HT-29 (cell line): ENCODE measurements around the genes PSMF1, PDYN and SNRPB.

DNA sequence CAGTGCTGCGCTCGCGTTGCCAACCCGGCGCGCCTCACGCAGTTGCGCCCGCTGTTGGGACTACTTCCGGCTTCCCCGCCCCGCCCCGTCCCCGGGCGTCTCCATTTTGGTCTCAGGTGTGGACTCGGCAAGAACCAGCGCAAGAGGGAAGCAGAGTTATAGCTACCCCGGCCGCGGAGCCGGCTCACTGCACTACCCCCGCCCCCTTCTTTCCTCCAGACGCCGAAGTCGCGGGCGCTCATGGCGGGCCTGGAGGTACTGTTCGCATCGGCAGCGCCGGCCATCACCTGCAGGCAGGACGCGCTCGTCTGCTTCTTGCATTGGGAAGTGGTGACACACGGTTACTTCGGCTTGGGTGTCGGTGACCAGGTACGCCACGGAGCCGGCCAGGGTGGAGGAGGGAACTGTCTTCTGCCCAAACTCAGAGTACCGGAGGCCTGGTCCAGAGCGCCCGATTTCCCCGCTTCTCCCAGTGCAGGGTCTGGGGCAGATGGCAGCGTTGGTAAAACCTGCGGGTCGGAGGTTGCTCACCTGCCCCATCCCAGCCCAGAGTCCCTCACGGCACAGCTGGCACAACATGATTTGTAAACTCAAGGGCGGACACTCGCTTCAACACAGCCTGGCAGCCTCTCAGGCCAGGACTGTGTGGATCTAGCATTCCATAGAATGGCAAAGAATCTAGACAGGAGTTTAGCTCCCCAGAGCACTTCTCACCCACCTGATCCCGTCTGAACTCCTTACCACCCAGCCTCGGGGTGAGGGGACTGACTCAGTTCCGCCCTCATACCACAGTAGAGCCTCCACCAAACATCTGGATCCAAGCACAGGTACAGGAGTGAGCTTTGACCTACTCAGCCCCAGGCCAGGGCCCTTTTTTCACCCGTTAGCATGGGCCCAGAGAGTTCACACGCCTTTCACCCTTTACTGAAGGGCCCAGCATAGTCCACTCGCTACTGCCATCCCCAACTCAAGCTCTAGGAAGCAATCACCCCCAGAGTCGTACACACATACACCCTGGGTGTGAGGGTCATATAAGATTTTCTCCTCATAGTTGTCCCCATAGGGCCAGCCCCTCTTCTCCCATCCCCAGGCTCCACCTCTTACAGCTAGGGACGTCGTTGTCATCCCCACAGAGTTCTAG lies at the start of gene PSMF1:
TSS of gene PSMF1 (plus strand) at position 69 of the 1,141 bp plus-strand sequence.
- RAMPAGE, long total RNA, result no peak

- RAMPAGE, long total RNA, result no peak
Measured at GRCh38 chr20:1332347-1333309, 3.7 kb upstream of the SDCBP2 start.

GRCh38 chr20:1336652-1337559 lies 8.0 kb upstream of the SDCBP2 start:
- RAMPAGE, long total RNA, result no peak

- RAMPAGE, long total RNA, result no peak
Measured at GRCh38 chr20:1390952-1391557, 1.8 kb downstream of the FKBP1A start.

- RAMPAGE, long total RNA, result no peak
Measured at GRCh38 chr20:1399785-1400431, 7.1 kb upstream of the FKBP1A start.

DNA sequence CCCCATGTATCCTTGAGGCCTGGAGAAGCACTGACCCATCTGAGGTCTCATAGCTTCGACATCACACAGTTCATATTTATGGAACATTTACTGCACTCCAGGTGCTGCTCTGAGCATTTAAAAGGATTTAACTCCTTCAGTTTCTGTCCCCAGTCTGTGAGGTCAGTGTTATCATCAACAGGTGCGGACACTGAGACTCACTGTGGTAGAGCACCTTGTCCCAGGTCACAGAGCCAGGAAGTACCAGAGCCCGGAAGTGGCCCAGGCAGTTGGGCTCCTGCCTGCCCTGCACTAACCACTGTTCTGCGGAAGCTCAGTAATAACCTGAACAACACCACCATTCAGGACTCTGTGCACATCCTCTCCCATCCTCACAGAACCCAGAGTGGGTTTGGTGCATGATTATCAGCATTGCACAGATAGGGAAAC lies 16.7 kb upstream of the SIRPG start:
- RAMPAGE, long total RNA, result no peak

GRCh38 chr20:1811665-1811897 lies 83.6 kb upstream of the SIRPA start:
- RAMPAGE, long total RNA, result no peak

DNA sequence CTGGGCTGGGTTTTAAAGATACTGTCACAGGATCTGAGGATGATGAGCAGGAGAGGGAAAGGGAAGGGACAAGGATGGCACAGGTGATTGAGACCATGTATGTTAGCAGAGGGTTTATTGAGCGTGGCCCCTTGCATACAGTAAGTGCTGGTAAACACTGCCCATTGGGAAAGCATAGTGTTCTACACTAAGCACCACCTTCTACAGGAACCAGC lies 14.5 kb upstream of the SIRPA start:
- RAMPAGE, long total RNA, result no peak

- RAMPAGE, long total RNA, result no peak
Measured at GRCh38 chr20:1890501-1891256, 4.5 kb upstream of the SIRPA start.

DNA sequence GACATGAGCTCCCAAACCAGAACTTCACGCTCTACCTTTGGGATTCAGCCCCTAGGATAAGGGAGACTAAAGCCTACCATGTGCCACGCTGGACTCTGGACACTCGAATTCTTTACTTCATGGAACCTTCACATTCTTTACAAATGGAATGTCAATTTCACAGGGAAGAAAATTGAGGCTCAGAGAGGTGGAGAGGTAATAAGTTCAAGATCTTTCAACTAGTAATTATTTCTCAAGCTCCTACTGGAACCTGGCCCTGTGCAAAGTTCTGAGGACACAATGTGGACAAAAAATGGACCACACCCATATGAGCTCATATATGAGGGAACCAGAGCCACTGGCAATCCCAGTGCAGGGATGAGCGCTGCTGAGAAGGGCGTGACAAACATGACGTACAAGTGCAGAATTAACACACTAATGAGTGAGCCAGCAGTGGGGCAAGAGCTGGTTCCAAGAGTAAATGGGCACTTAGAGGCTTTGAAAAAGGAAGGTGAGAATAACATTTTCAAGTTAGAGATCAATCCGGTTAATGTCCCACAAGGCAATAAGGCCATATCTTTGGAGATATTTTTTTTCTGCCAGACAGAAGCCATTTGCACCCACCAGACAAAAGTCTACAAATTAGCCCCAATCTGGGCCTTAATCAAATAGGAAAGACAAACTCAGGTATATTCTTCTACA lies 48.5 kb downstream of the SIRPA start:
- RAMPAGE, long total RNA, result no peak

DNA sequence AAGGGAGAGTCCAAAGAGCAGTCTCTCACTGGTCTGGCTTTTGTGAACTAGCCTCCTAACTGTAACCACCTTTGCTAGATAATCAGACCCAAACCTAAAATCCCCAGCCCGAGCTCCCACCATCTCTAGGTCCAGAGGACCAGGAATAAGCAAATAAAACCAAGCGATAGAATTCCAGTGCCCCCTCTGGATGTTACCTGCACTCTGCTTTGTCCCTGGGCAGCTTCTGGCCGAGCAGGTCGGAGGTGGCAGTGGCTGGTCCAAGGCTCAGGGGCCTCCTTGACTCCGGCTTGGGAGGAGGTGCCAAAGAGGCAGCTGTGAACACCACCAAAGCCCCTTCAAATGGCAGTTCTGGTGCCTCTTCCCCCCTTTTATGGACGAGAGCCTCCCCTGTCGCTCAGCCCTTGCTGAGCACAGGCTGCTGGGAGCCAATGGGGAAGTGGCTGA lies at the start of gene PDYN:
TSS of gene PDYN (minus strand) at position 345 of the 447 bp plus-strand sequence.
- RAMPAGE, long total RNA, result no peak

DNA sequence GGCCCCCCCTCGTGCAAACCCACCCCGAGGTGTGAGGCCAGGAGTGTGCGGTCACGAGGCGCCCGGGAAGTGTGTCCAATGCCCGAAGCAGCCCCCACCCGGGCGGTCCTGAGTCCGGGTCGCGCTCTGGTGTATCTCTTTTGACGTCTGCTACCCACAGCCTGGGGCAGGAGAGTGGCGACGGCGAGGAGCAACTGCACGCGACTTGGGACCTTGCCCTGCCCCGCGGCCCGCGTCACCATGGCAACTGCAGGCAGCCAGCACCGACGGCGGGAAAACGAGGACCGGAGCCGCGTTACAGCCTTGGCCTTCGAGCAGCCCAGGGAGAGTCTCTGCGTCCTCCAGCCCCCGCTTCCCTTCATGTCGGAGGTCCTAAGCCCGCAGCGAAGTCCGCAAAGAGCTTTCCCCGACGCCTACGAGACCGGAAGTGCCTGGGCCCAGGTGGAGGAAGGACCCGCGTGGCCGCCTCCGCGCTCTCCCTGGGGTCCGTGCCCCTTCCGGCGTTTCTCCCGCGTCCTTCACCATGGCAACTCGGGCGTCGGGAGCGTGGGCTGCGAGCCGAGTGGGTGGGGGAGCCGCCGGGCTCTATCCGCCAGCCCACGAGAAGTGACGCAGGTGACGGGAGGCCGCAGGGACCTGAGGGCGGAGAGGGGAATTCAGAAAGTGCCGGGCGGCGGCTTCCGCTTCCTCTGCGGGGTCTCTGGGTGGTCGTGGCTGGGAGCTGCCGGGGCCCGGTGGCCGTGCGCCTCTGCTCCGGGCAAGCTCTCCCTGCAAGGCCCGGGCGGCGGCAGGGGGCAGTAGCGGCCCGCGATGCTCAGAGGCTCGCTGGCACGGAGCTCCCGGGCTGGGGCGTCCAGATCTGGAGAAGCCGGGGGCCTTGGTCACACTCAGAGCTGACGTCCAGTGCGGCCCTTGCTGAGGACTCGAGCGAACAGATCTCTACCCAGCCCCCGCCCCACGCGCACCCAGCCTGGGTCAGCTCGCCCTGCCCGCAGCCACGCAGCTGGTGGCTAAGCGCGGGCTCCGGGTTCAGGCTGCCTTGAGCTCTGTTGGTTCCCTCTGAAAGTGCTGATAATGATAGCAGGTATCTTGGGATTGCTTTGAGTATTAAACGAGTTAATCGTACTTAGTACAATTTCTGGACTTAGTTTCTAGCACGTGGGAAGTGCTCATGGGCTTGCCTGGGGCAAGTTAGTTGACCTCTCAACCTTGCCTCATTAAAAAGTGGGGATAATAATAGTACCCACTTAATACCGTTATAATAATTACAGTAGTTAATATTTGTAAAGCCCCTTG lies 88.4 kb upstream of the TGM3 start:
- RAMPAGE, long total RNA, result no peak

GRCh38 chr20:2299237-2299687 lies 3.5 kb downstream of the TGM3 start:
- RAMPAGE, long total RNA, result no peak

- RAMPAGE, long total RNA, result no peak
Measured at GRCh38 chr20:2459419-2459641, 11.3 kb downstream of the SNRPB start.

DNA sequence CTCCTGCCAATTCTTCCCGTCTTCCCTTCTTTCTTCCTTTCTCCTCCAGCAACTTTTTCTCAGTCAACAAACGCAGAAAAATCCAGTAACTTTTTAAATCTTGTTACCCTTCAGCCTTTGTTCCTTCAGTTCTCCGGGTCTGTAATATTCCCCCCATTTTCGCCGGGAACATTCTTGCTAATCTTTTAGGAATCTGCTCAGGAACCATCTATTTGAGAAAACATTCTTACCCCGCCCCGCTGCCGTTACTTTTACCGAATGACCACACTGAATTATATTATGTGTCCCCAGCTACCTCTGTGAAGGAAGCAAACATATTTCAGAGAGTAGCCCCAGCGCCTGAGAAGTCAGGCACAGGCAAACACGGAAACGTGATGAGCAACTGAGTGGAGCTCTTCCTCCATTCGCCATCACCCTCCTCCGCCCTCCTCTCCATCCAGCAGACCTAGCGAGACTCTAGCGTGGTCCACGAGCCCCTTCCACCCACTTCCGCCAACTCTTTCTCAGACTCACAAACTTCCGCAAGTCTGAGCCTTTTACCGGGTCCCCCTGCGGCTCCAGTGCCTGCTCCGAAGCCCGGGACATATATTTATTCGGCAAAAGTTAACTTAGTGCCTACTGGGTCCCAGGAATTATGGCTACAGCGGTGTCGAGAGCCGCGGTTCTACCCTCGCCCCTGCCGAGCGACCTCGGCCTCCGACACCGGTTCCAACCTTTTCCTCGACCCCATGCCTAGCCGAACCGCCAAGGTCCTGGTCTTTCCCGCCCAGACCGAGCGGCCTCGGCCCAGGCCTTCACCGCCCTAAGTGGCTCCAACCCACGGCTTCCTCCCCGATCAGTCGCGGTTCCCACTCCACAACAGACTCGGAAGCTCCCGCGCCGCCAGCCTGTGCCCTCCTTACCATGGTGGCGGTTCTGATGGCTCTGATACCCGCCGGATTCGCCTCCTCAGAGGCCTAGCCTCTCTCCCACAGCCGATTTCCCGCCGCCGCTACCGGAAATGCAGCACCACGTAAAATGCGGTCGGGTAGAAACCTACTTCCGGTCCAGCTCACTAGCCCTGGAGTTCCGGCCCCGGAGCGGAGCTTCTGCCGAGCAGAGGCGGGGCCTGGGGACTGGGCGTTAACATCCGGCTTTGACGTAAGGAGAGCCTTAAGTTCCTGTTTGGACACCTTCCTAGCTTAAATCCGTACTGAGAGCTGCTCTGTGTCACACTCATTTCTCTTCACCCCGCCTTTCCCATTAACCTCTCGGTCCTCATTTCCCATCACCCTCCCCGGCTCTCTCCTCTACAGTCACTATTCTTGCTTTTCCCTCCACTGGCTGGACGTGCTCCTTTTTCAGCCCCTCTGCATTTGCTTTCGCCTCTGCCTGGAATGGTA lies at the start of gene SNRPB:
TSS of gene SNRPB (minus strand) at position 1,004 of the 1,382 bp plus-strand sequence.
- RAMPAGE, long total RNA, result start-site peak on the minus strand centred at position 977 of the sequence, 41 bp wide, 354 and 481 reads in 2 replicates

DNA sequence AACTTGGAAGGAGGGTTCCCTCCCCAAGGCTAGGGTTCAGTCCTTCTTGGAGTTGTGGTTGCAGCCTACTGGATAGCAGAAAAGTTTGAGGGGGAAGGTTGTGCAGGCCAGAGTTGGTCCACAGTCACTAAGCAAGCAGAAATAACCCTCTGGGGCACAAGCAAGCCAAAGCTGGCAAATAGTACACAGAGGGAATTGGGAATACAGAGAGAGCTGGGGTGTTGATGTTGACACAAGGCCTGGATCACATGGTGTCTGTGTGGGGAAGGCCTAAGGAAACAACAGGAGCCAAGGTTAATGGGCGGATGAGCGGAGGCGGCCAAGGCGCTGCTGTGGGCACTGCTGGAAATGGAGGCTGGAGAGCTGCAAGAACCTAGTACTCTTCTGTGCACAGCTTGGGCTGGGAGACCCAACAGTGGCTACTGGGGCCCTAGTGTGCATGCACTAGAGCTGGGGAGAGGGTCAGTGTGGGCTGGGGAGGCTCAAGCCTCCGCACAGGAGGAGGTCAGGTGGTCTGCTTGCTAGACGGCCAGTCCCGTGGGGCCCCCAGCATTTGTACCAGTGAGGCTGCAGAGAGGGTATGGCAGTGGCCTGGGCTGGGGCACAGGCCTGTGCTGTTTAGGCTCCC lies 5.5 kb upstream of the SNRPB start:
- RAMPAGE, long total RNA, result no peak

DNA sequence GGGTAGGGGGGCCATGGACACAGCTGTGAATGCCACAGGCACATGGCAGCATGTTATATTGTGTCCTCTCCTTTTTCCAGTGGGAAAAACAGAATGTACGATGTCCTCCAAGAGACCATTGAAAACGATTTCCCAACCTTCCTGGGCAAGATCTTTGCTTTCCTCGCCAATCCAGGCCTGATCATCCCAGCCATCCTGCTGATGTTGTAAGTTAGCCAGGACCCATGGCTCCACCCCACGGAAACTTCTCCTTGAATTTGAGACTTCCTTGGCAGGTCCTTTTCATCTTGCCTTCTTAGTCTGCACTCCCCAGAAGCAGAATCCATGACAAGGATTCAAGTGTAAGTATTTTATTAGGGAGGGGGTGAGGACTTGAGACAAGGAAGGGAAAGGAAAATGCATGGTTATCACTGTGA lies 28.2 kb upstream of the NOP56 start:
- RAMPAGE, long total RNA, result no peak

DNA sequence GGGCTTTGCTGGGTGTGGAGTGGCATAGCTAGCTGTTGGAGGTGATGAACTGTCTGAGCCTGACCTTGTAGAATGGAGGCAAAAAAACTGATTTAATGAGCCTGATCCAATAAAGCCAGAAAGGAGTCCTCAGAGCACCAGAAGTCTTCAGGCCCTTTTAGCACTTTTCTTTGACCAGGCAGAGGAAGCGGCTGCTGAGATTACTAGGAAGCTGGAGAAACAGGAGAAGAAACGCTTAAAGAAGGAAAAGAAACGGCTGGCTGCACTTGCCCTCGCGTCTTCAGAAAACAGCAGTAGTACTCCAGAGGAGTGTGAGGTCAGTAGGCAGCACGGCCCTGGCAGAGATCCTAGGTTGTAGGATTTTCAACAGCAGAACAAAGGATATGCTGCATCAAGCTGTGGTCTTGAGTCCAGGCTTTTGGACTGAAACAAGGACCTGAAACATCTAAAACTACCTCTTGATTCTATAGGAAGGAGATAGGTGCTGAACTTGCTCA lies 4.5 kb downstream of the NOP56 start:
- RAMPAGE, long total RNA, result no peak

DNA sequence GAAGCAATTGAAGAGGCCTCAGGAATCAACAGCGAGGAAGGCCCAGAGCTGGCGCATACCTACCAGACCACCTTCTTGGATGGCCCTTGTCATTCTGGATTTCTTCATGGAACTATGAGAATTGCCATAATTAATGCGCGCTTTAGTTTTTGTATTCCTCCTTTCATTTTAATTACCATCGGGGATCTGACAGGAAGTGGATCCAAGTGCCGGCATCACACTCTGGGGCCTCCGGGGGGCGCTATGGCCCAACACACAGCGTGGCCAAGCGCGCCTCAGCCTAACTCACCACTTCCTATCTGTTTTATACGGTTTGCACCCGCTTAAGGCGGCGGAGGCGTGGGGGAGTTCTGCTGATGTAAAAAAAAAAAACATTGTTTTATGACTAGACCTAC lies 4.7 kb upstream of the EBF4 start:
- RAMPAGE, long total RNA, result no peak

- RAMPAGE, long total RNA, result no peak
Measured at GRCh38 chr20:2801091-2801770, 804 bp upstream of the CPXM1 start.